Neural crest cell (in vitro differentiated cells): ENCODE data around the gene TBPL1.

DNA sequence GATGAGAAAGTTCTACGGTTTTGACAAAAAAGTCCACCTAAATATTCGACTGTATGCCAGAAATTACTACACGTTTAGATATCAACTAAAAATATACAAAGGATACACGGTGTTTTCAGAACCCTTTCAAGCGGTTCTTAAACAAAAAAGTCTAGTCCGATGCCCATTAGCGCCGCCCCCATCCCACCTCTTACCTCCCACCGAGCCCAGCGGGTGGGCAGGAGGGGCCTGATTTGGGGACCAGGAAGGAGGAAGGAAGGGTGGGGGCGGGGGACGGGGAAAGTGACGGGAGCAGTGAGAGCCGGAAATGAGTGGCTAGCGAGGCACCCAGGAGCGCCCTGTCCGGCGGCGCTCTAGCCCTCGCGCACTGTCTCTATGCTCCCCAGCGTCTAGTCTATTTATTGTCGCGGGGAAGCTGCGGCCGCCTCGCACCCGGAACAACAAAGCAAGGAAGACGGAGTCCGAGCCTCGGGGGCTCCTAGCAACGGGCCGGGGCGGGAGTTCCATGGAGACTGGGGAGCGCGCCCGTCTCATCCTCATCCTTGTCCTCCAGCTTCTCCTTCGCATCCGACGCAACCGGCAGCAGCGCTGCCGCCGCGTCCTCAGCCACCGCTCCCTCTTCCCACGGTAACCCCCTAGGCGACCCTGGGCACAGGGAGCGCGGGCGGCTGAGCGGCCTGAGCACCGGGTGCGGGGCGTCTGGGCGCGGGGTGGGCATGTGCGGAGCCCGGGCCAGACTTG lies at the start of gene TBPL1:
Gene TBPL1, plus strand, starts transcription at position 426 of the 741 bp plus-strand sequence.
- PRO-cap: bidirectional peak, plus-strand start at position 429 of the sequence, minus-strand start at position 374 of the sequence

GRCh38 chr6:133991805-133992855 lies 39.1 kb downstream of the TBPL1 start:
- PRO-cap: no peak

- PRO-cap: no peak
These were observed 65.5 kb downstream of the SGK1 start for GRCh38 chr6:134252513-134252763.

DNA sequence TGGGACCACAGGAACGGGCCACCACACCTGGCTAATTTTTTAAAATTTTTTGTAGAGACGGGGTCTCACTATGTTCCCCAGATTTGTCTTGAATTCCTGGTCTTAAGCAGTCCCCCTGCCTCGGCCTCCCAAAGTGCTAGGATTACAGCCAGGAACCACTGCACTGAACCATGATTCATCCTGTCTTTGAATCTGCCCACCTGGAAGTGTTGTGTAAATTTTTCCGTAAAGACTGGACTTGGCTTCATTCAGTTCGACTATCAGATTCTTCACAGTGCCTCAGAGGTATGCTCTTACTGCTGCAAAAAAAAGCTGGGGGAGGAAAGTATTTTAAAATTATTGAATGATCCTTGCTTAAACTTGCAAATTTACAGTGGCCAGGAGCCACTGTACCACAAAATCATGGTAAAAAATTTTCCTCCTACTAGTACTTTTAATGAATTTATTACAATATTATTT lies 202.4 kb upstream of the SGK1 start:
- PRO-cap: no peak

DNA sequence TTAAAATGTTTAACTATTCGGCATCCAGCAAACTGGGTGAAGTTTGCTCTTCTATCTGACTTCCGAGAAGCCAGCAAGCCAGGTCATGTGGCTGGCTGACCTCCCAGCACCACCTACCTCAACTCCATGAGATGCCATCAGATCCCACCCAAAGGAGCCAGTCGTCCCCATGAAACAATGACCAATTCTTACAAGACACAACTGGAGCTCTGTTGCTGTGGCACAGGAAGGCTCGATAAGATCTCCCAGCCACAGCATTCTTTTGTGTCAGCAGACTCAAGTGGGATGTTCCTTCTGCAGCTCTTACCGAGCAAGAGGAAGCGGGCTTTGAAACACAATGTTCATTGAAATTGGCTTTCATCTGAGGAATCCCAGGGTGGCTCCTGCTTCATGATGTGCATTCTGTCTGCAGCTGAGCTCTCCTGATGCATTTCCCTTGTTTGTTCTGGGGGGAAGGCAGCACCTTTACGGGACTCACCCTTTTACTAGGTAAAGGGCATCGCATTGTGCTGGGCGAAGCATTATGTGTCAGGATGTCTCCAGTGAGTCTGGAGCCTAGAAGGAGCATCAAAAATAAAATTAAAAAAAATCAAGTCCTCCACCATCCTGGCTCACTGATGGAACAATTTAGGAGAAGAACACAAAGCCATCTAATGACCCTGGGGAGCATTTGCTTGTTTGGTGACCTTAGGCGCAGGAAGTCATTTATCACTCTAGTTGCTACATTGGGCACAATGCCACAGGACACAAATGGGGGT lies 222.0 kb upstream of the SGK1 start:
- PRO-cap: no peak

- PRO-cap: no peak
These were observed 312.8 kb upstream of the SGK1 start for GRCh38 chr6:134630434-134631309.

DNA sequence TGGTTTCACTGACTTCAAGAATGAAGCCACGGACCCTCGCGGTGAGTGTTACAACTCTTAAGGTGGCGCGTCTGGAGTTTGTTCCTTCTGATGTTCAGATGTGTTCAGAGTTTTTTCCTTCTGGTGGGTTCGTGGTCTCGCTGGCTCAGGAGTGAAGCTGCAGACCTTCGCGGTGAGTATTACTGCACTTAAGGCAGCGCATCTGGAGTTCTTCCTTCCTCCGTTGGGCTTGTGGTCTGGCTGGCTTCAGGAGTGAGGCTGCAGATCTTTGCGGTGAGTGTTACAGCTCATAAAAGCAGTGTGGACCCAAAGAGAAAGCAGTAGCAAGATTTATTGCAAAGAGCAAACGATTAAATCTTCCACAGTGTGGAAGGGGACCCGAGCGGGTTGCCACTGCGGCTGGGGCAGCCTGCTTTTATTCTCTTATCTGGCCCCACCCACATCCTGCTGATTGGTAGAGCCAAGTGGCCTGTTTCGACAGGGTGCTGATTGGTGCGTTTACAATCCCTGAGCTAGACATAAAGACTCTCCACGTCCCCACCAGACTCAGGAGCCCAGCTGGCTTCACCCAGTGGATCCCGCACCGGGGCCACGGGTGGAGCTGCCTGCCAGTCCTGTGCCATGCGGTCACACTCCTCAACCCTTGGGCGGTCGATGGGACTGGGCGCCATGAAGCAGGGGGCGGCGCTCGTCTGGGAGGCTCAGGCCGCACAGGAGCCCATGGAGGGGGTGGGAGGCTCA lies 315.2 kb upstream of the SGK1 start:
- PRO-cap: no peak

DNA sequence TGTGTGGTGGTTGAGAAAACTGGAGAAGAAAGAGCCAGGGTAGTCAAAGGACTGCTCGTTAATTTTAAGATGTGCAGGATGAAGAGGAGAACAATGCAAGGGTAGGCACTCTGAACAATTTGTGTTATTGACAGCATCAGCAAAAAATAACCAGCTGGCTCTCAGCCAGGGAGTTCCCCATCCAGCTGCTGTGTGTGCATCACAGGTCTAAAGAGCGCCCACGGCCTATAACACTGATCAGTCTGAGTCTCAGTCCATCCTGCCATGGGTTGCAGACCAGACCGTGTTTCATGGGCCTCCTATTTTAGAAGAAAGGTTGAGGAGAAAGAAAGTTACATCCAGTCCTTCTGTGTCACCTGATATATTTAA lies 313.5 kb downstream of the ALDH8A1 start:
- PRO-cap: no peak

GRCh38 chr6:134640897-134641585 lies 308.9 kb downstream of the ALDH8A1 start:
- PRO-cap: no peak

GRCh38 chr6:134720509-134721342 lies 229.2 kb downstream of the ALDH8A1 start:
- PRO-cap: no peak

DNA sequence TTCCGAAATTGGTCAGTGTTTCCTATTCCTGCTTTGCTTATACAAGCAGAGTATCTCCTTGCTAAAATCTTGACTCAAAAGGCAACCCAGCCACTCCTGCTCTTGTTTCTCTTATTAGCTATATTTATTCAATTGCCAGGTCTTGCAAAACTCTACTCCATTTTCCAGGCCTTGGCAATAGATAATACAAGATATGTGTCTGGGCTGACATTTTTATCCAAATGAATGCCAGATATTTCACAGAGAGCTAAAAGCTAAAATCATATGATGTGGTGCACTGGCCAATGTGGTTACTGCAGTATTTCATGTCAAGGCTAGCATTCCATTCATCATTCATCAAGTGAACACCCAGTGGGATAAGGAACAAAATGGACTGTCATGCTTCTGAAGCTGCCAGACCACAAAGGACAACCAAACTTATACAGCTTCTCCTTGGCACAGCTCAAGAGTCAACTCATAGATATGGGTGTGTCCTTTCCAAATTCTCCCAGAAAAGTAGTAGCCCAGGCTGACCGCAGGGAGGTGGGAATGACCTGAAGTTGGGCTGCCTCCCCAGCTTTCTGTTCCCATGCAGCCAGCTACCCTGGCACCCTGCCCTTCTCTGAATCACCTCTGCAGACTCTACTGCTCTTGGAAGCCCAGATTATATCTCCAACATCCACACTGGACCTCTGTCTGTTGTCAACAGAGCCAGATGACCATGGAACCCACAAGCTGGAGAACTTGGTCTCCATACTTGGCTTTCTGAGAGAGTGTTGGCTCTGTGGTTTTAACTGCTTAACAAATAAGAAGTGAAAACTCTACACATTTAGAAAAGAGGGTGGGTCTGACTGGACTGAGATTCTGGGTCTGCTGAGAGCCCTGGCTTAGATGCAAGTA lies 122.9 kb downstream of the ALDH8A1 start:
- PRO-cap: no peak

DNA sequence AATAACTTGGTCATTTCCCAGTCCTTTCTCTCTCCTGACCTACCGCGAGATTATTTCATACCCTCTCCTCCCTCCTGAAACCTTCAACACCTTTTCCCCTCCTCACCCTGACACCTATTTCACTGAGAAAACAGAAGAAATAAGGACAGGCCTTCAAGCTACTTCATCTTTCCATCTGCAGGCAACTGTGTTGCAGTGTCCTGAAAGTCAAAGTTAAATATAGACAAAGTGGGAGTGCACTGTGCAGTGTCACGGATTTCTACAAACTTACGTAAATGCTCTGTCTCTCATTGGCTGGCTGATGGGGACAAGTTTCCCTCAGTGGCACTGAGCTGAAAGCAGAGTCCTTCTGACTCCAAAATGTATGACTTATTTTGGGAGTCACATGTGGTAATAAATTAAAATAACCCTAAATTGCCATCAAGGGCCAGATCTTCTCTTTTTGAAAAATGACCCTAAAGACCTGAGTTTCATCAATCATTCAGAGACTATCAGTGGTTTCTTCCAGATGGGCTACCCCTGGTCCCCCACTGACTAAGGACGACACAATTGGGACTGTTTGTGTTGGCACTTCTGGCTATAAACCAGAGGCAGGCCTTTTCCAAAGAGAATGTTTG lies 21.7 kb downstream of the ALDH8A1 start:
- PRO-cap: no peak

DNA sequence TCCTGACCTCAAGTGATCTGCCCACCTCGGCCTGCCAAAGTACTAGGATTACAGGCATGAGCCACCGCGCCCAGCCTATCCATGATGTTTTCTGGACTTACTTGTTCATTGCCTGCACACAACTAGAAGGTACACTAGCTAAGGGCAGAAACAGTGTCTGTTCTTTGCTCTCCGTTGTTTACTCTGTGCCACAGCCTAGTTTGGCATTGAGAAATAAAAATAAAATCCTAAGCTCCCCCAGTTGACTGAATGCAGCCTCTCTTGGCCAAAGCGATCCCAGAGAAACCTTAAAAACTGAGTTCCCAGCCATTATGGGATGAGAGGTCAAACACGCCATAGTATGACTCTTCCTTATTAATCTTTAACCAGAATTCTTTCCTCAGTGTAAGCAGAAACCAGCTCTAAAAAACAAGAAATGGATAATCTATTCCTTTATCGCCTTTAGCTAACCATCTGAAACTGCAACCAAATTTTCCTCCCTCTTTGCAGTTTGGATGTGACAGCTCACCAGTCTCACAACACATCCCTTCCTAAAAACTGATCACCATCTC lies 15.9 kb downstream of the ALDH8A1 start:
- PRO-cap: no peak

DNA sequence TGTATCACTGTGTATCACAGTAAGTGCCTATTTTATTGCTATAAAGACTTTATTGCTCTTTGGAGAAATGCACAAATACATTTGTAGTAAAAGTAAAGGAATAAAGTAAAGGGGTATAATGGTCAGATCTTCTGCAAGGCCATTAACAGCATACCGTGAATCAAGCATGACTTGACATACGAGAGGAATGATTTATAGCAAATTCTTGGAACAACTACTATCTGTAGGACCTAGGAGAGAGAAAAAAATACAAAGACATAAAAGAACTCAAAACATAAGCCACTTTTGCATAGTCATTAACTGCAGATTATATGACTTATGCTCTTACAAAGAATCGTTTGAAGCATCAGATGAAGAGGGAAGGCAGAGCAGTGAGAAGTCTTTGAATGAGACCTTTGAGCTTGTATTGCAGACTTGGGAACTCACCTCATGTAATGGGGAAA lies 29.9 kb upstream of the HBS1L start:
- PRO-cap: no peak

DNA sequence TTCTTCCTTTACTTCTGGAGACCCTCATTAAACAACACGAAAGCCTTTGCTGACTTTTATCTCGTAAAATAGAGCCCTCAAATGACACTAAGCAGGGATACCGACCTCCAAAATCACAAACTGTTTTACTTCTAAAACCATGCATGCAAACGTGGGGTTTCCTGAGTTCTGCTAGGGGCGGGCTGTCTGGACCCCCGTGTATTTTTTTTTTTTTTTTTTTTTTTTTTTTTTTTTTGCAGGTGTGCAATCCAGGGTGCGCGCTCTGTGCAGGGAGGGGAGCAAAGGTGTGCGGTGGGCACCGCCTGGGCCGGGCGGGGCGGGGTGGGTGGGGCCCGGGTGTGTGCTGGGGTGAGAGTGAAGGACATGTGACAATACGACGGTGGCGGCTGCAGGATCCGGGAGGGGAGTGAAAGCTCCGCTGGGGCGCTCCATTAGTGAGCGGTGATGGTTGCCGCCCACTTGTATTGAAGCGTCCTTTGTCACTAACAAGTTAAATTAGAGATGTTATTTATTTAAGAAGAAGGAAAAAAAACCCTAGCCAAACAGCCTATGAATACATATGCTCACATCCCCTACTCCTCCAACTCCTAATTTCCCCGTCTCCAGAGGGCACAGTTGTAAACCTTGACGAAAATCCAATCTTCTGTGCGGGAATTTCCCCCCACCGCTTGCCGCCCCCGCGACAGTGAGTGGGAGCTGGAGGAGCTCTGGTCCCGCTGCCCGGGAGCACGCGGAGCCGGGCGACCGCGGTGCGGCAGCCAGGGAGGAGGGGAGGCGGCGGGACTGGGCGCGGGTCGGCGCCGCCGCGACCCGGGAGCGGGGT lies 694 bp upstream of the MYB start:
- PRO-cap: bidirectional peak, plus-strand start at position 371 of the sequence, minus-strand start at position 408 of the sequence; bidirectional peak, plus-strand start at position 757 of the sequence, minus-strand start at position 785 of the sequence

DNA sequence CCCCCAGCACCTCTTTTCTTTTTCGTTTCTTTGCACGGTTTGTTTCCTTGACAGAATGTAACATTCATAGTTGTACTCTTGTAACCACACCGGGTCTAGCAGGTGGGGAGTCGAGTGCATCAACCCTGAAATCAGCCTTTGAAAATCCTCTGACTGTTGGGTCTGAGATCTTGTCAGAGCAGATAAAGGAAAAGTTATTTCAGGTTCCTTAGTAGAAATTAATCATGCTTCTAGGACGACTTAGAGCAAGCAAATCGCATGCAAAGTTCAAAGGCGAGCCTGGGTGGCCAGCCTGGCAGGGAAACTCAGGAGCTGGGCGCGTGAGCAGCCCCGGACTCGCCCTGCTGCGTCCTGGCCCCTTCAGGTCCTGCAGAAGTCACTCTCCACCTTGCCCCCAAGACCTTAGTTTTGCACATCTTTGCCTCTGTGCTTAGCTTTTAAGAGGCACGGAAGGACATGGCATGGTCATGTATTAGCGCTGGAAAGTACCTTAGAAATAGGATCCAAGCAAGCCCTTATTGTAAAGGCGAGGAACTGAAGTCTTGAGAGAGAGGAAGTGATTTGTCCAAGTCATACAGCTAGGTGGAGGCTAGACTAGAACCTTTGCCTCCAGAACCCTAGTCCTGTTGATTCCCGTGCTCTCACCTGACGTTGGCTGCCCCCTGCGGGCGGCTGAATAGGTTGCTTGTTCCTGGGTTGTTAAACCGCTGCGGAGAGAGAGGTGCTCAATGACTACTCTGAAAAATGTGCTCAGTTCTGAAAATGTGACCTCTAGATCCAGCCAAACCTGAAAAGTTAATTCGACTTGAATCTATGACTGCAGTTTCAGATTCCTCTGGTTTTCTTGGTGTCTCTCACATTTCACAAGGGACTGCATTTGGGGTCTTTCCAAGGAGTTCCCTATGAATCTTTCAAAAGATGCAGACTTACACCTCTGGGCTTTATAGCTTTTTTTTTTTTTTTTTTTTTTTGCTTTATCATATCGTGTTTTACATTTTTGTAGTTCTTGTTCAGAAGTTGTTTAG lies 2.6 kb downstream of the MYB start:
- PRO-cap: no peak

GRCh38 chr6:135722668-135722955 lies 128.9 kb upstream of the PDE7B start:
- PRO-cap: no peak

GRCh38 chr6:135877313-135878068 lies 26.0 kb downstream of the PDE7B start:
- PRO-cap: no peak

GRCh38 chr6:135879924-135880291 lies 28.4 kb downstream of the PDE7B start:
- PRO-cap: no peak

GRCh38 chr6:135907284-135907676 lies 55.8 kb downstream of the PDE7B start:
- PRO-cap: no peak